ENCODE measurements around the gene ABCC3.

DNA sequence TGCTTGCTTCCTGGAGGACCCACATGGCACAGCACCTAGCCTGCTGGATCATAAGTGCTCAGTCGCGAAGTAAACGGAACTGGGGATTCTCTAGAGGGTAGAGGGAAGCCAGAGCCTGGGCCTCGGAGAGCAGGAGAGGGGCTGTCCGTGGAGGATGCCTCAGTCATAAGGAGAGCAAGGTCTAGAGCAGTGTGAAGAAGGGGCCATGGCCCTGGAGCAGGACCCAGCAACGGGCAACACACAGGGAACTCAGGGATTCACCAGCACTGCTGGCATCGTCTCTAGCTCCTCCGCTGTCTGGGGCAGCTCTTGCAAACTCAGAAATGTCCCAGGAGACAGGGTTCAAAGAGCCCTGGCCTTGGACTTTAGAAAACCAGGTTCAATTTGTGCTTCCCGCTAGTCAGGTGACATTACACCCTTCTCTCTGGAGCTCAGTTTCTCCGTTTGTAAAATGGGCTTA is 2.1 kb upstream of the MYCBPAP start:
- PRO-cap = no peak
- RAMPAGE, long total RNA, 4 experiments = no peak in any of the 4 experiments

DNA sequence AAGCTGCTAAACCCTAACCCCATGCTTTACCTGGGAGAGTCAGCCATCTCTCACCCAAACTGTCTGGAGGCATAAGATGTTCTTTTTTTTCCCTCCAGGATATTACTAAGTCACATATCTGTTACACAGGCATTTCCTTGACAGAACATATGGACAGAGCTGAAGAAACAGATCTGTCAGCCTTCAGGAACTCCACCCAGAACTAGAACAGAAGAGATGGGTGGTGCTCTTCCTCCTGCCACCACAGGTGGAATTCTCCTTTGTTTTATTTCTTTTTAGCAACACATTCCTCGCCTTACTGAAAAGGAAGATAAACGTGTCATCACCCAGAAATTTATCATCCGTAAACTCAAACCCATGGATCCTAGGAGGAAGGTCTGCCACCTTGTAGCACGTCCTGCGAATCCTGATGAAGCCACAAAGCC is 8.8 kb downstream of the MYCBPAP start:
- PRO-cap = no peak
- RAMPAGE, long total RNA, 4 experiments = no peak in any of the 4 experiments

DNA sequence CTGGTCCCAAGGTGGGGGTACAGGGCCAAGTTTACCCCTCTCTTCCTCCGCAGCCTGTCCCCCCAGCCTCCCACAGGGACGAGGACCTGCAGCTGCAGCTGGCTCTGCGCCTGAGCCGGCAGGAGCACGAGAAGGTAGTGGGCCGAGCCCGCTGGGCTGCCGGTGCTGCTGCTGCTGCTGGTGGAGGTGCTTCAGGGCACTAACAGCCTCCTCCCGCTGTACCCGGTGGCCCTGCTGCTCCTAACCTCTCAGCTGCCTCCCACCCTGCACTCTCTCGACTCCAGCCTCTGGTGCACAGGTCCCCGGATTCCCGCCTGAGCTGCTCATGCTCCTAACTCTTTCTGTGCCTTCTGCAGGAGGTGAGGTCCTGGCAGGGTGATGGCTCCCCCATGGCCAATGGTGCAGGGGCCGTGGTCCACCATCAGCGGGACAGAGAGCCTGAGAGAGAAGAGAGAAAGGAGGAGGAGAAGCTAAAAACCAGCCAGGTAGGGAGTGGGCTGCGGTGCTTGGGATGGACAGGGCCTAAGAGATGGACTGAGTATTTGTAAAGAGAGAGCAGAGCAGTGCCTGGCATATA is 6.4 kb downstream of the EPN3 start:
- PRO-cap = no peak
- RAMPAGE, long total RNA, 4 experiments = no peak in any of the 4 experiments

GRCh38 chr17:50634140-50635431 is at the start of gene ABCC3:
Gene ABCC3, plus strand, starts transcription at chr17:50634881.
- PRO-cap = no peak
- RAMPAGE, long total RNA, 4 experiments = start-site peak on the plus strand in 2 of 4 experiments, at chr17:50634847-50634893 at its widest, 6 to 28 reads per replicate

GRCh38 chr17:50635432-50636734 is 1.2 kb downstream of the ABCC3 start:
- PRO-cap = no peak
- RAMPAGE, long total RNA, 4 experiments = no peak in any of the 4 experiments

GRCh38 chr17:50708458-50709060 is 845 bp upstream of the ANKRD40 start:
- PRO-cap = unidirectional peak, minus-strand start at chr17:50708643
- RAMPAGE, long total RNA, 4 experiments = no peak in any of the 4 experiments

GRCh38 chr17:50731501-50732011 is 12.2 kb downstream of the LUC7L3 start:
- PRO-cap = no peak
- RAMPAGE, long total RNA, 4 experiments = start-site peak on the plus strand in 1 of 4 experiments, at chr17:50731836-50731880 at its widest, 6 reads per replicate

DNA sequence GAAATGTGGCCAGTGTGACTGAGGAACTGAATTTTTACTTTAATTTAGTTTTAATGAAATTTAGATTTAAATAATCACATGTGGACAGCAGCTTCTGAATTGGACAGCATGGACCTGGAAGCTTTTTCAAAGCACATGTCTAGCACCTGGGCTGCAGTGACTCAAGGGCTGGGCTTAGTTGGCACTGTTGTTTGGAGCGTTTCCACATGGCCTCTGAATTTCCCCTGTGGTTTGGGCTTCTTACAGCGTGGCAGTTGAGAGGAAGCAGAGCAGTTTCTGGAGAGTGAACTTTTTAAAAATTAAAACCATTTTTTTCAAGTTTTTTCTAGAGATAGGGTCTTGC is 6.6 kb upstream of the TOB1 start:
- PRO-cap = no peak
- RAMPAGE, long total RNA, 4 experiments = no peak in any of the 4 experiments

GRCh38 chr17:50922089-50923039 is 56.2 kb upstream of the TOB1 start:
- PRO-cap = no peak
- RAMPAGE, long total RNA, 4 experiments = no peak in any of the 4 experiments

GRCh38 chr17:50949548-50950673 is 83.8 kb upstream of the TOB1 start:
- PRO-cap = bidirectional peak, plus-strand start at chr17:50950084, minus-strand start at chr17:50949978
- RAMPAGE, long total RNA, 4 experiments = no peak in any of the 4 experiments

DNA sequence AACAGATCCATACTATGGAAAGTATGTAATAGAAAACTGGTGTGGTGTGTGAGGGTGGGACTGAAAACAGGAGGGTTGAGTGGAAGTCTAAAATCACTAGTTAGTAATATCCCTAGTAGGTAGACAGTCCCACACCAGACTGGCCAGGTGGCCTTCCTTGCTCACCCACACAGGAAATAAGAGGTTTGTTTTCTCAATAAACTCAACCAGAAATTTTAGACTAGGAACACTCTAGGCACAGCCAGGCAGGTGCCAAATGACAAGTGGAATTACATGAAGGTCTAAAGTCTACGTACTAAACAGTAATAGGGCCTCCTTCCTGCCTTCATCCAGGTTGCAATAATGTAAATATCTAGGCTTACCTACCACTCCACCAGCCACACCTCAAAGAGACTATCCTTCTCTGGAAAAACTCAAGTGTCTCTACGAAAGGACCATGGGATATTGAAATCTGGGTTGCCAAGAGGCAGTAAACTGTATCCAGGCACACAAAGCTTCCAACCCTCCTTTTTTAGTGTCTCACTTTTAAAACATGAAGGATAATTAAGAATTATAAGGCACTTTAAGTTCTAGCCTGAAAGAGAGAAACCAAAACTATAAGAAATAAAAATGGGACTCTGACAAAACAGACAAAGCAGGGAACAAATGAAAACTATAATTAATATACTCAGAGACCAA is 26.8 kb downstream of the SPAG9 start:
- PRO-cap = no peak
- RAMPAGE, long total RNA, 4 experiments = no peak in any of the 4 experiments

GRCh38 chr17:51197565-51198567 is 31.7 kb downstream of the NME2 start:
- PRO-cap = no peak
- RAMPAGE, long total RNA, 4 experiments = no peak in any of the 4 experiments

DNA sequence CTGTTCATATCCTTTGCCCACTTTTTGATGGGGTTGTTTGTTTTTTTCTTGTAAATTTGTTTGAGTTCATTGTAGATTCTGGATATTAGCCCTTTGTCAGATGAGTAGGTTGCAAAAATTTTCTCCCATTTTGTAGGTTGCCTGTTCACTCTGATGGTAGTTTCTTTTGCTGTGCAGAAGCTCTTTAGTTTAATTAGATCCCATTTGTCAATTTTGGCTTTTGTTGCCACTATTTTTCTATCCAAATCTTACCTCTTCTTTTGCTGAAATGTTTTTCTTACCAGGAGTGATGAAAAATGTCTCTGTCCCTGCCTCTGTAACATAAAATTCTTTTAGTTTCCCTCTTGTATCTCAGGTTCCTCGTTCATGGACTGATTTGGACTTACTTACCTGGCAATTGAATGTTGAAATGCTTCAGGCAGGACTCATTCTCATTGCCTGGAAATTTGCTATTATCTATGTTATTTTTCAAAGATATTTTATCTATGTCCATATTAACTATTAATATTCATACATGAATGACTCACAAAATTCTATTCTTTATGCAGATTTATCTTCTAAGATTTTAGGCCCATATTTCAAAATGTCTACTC is 321.7 kb upstream of the KIF2B start:
- PRO-cap = no peak
- RAMPAGE, long total RNA, 4 experiments = no peak in any of the 4 experiments

- PRO-cap = no peak
- RAMPAGE, long total RNA, 4 experiments = no peak in any of the 4 experiments
Measured at GRCh38 chr17:54899501-54900240, 981 bp upstream of the TOM1L1 start.

- PRO-cap = no peak
- RAMPAGE, long total RNA, 4 experiments = no peak in any of the 4 experiments
Measured at GRCh38 chr17:55068701-55069188, 100.2 kb downstream of the STXBP4 start.

DNA sequence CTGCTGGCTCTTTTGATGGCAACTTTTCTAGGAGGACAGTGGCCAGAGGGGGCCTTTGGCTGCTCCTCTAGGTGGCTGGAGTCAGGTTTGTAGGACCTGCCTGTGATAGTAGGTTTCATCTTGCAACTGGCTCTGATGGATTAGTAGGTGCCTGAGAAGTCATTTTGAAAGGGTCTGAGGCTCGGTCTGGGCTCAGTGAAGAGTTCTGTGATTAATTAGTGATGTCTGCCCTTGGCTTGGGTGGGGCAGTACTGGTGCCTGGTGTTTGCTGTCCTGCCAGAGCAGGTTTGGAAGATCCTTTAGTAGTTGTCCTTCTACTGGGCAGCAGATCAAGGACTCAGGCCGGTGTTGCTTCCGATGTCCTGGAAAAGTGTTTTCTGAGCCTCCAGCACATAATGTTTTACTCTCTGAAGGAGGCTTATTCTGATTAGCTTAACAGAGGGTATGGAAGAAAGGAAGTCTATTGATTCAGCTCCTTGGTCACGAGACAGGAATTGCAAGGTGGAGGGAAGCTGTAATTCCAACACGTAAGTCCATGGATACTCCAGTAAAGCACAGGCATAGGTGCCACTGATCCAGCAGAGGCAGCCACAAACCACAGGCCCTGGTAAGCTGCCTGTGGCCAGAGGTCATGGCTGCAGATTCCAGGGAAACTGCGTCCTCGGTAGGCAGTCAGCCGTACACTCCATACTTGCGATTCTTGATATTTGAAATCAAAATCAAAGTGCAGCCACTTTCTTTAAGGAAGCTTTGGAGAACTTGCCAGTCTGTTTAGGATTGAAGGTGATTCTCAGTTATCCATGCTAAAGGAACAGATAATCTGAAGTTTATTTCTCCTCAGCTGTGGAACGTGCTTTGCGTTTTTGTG is 18.6 kb downstream of the HLF start:
- PRO-cap = bidirectional peak, plus-strand start at position 530 of the sequence, minus-strand start at position 372 of the sequence
- RAMPAGE, long total RNA, 4 experiments = start-site peak on the plus strand in 1 of 4 experiments, centred at position 563 of the sequence, 45 reads per replicate

GRCh38 chr17:55295254-55296089 is 30.7 kb downstream of the HLF start:
- PRO-cap = bidirectional peak, plus-strand start at chr17:55295757, minus-strand start at chr17:55295554
- RAMPAGE, long total RNA, 4 experiments = no peak in any of the 4 experiments

- PRO-cap = no peak
- RAMPAGE, long total RNA, 4 experiments = no peak in any of the 4 experiments
Measured at GRCh38 chr17:55763716-55764253, 12.9 kb downstream of the PCTP start.

GRCh38 chr17:56596338-56597228 is 3.1 kb downstream of the NOG start:
- PRO-cap = no peak
- RAMPAGE, long total RNA, 4 experiments = no peak in any of the 4 experiments

DNA sequence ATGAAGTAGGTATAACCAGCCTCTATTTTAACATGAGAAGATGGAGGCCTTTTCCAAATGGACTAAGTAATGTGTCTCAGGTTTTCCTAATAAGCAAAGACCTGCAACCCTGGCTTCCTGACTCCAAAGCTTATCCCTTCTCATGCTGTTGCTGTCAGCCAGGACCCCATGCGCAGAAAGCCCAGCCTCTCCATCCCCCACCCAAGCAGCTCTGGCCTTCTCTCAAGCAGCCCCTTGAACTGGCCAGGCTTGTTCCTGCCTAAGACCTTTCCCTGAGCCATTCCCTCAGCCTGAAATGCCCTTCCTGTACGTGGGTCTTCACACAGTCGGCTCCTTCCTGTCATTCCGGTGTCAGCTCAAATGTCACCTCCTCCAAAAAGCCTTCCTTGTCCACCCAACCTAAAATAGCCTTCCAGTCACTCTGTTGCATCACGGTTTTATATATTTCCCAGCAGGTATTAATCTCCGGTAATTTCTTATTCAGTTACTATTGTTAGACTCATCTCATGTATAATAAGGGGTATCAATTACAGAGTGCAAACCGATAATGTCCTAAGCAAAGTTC is 51.9 kb downstream of the C17orf67 start:
- PRO-cap = no peak
- RAMPAGE, long total RNA, 4 experiments = no peak in any of the 4 experiments